ENCODE results near the genes PFDN5, PCBP2 and HOXC13.

DNA sequence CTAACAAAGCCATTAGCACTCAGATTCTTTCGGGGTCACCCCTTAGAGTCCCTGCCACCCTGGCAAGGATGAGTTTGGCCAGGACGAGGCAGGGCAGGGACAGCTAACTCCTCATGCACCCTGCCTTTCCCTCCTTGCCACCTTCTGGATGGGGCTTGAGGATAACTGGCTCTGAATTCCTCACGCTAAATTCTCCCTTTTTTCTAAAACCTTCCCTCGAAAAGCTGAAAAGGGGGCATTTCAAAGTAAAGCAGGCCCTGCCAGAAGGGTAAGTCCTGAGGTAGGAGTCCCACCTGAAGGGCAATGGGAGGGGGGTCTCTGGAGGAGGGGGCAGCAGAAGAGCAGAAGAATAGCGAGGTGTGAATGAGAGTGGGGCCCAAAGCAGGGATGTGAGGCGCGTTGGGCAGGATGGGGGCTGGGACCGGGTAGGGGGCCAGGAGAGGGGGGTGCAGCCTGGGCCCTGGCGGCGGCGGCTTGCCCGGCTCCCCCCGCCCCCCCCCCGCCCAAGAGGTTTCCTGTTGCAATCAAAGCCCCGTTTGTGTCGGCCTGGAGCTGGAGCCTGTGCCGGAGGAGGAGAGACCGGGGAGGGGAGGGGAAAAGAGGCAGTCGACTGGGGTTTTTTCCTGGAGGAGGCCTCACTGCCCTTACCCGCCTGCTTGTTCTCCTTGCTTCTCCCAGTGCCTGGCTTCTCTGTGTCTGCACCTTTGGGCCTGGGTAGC lies 8.8 kb downstream of the RARG start:
- PRO-cap = no peak

GRCh38 chr12:53236573-53236959 lies 4.6 kb upstream of the RARG start:
- PRO-cap = no peak

- PRO-cap = bidirectional peak, plus-strand start at chr12:53295497, minus-strand start at chr12:53295437
Observed at GRCh38 chr12:53295157-53295703, at the start of gene PFDN5. TSS of gene PFDN5 (plus strand) at chr12:53295542.

GRCh38 chr12:53427995-53428571 lies 4.4 kb downstream of the AMHR2 start:
- PRO-cap = no peak

- PRO-cap = unidirectional peak, plus-strand start at chr12:53451924; unidirectional peak, plus-strand start at chr12:53452105
Observed at GRCh38 chr12:53451870-53452170, at the start of gene PCBP2. TSS of gene PCBP2 (plus strand) at chr12:53452102.

GRCh38 chr12:53471091-53471412 lies 19.1 kb downstream of the PCBP2 start:
- PRO-cap = no peak

GRCh38 chr12:53484151-53485194 lies 14.8 kb downstream of the MAP3K12 start:
- PRO-cap = unidirectional peak, plus-strand start at chr12:53484388

DNA sequence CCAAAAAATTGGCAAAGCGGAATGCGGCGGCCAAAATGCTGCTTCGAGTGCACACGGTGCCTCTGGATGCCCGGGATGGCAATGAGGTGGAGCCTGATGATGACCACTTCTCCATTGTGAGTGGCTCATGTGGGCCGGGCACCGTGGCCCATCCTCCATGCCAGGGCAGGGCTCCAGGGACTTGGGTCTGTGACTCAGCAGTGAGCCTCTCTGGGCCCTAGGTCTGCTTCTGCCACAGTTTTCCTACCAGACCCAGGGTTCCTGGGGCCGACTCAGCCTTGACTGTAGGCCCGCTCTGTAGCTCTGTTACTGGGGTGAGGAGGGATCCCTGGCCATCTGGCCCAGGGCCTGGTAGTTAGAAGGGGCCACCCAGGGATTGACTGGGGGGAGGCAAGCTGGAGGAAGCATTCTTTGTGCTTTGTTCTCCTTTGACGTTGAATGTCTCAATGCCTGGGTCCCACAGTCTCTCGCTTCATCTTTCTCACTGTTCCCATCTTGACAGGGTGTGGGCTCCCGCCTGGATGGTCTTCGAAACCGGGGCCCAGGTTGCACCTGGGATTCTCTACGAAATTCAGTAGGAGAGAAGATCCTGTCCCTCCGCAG lies 2.0 kb downstream of the NPFF start:
- PRO-cap = no peak

DNA sequence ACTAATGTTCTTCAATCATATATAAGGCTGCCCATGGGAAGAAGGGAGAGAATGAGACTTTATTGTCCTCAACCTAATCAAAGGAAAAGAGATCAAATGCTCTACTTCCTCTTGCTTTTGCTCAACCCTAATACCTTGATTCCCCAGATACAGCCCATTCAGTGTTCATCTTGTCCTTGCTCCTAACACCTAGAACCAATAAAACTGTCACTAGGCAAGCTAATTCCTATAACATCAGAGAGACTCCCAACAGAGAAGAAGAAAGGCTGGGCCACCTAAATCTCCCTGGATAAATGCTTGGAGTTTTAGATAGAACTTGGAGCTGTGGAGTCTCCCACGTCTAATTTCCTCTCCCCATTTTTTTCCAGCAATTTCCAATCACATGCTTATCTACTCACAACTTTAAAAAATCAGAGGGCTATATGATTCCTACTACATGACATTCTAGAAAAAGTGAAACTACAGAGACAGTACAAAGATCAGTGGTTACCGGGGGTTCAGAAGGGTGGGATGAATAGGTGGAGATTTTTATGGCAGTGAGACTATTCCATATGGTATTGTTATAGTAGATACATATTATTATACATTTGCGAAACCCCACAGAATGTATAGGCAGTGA lies 35.7 kb downstream of the ATF7 start:
- PRO-cap = no peak

DNA sequence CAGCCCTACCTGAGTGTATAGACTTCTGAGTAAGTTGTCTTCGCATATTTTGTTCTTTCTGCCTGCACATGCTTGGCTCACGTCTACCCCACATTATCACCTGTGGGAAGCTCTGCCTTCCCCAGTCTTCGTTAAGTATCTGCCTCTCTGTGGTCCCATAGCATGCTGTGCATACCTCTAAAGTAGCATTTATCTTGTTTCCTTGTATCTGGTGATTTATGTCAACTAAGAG lies 19.4 kb downstream of the CALCOCO1 start:
- PRO-cap = no peak

DNA sequence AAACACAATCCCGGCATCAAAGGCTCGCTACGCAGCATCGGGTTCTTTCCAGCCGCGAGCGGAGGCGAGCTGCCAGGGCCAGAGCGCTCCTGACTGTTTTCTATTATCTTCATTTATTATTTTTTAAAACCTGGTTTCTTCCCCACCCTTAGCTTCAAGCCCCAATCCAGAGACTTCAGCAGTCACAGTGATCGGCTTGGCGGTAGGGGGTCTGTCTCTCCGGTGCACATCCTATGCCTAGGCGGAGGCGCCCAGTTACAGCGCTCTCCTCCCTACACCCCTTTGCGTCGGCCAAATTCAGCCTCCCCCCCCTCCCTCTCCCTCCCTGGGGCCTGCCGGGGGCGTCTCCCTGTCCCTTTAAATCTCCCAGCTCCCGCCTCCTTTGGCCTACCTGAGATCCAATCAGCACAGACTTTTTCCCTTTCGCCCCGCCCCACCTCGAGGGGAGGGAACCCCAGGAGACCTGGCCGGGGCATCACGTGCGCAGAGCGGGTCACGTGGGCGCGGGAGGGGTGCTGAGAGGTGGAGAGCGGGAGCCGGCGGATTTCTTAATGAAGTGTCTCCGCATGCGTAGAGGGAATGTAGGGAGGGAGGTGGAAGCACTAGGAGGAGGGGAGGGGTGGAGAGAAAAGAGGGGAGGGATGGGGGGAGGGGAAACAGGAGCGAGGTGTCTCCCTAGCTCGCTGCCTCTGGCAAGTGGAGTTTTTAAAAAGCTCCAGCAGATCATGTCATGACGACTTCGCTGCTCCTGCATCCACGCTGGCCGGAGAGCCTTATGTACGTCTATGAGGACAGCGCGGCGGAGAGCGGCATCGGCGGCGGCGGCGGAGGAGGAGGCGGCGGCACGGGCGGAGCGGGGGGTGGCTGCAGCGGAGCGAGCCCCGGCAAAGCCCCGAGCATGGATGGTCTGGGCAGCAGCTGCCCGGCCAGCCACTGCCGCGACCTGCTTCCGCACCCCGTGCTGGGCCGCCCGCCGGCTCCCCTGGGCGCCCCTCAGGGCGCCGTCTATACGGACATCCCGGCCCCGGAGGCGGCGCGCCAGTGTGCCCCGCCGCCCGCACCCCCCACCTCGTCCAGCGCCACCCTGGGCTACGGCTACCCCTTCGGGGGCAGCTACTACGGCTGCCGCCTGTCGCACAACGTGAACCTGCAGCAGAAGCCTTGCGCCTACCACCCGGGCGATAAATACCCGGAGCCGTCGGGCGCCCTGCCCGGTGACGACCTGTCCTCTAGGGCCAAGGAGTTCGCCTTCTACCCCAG lies at the start of gene HOXC13:
HOXC13 (plus strand) TSS at position 655 of the 1,260 bp plus-strand sequence.
- PRO-cap = no peak

- PRO-cap = no peak
Observed at GRCh38 chr12:53967220-53967499, 5.8 kb upstream of the HOXC11 start.

GRCh38 chr12:53974140-53975155 lies 1.5 kb downstream of the HOXC11 start:
- PRO-cap = no peak

DNA sequence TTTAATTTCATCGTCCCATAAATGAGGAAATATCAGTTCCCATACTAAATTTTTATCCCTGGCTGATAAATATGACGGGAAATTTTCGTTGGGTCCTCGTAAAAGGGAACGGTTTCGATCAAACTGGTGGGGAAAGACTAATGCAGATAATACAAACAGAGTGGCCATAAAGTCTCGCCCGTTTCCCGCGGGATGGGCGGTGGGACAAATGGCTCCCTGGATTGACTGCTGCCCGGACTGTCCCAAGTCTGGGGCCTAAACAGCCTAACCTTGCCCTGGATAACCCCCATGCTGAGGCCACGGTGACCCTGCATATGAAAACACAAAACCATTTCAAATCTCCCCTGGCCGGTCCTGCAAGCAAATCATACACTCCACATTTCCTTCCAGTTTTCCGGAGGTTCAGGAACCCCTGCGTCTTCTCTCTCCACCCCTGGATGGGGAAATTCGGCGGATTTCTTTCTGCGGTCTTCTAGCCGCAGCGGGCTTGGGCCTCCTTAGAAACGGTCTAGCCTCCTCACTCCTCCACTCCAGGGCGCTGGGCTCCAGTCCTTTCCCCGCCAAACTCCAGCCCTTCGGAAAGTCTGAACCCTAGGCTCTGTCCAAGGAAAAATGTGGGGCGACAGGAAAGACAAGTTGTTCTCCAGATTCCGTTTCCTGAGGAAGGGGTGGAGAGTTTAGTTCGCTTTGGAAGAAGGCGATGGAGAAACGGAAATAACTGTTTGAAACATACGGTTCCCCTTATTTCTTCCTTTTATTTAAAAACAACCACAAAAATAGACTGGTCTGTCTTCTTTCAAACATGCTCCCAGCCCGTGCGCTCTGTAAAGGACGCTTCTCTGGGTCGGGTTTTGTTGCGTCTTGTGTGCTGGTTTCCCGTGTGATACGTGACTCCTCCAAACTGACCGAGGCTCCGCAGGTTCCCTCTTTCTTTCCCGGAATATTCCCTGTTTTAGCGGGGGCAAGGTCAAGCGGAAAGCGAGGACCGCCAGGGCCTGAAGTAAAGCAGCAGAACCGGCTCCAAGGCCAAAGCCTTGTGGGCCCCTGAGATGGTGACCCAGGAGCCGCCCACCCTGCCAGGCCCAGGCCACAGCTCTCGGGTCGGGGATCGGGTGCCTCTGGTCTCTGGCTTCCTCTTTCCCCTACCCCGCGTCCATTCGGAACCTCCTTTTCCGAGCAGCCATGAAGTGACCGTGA lies 1.3 kb upstream of the HOXC10 start:
- PRO-cap = no peak

DNA sequence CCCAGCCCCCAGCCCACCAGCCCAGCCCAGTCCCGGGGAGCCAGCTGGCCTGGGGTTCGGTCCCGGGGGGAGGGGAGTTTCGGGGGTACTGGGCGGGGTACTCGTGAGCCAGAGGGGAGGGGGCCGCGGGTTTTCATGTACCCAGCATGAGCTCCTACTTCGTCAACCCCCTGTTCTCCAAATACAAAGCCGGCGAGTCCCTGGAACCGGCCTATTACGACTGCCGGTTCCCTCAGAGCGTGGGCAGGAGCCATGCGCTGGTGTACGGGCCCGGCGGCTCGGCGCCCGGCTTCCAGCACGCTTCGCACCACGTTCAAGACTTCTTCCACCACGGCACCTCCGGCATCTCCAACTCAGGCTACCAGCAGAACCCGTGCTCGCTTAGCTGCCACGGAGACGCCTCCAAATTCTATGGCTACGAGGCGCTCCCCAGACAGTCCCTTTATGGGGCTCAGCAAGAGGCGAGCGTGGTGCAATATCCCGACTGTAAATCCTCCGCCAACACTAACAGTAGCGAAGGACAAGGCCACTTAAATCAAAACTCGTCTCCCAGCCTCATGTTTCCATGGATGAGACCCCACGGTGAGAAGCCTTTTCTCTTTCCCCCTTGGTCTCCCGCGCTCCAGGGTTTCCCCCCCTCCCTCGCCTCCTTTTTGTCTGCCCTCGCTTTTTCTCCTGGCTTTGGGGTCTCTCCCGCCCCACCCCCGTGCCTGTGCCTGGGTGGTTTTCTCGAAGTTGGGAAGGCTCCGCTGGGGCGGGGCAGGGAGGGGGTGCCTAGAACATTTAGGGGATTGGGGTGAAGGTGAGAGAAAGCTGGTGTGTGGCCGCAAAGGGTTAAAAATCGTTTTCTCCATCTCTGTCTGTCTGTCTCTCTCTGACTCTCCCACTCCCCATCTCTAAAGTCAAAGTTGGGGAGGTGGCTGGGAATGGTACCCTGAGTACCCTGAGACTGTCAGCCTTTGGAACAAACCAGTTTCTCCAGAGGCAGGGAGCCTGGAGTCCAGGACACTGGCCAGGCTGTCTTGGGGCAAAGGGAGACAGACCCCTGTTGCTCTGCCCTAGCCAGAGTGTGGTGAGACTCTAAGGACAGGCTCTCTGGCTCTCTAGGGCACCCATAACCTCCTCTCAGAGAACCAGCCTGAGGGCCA lies 728 bp downstream of the HOXC8 start:
- PRO-cap = no peak

DNA sequence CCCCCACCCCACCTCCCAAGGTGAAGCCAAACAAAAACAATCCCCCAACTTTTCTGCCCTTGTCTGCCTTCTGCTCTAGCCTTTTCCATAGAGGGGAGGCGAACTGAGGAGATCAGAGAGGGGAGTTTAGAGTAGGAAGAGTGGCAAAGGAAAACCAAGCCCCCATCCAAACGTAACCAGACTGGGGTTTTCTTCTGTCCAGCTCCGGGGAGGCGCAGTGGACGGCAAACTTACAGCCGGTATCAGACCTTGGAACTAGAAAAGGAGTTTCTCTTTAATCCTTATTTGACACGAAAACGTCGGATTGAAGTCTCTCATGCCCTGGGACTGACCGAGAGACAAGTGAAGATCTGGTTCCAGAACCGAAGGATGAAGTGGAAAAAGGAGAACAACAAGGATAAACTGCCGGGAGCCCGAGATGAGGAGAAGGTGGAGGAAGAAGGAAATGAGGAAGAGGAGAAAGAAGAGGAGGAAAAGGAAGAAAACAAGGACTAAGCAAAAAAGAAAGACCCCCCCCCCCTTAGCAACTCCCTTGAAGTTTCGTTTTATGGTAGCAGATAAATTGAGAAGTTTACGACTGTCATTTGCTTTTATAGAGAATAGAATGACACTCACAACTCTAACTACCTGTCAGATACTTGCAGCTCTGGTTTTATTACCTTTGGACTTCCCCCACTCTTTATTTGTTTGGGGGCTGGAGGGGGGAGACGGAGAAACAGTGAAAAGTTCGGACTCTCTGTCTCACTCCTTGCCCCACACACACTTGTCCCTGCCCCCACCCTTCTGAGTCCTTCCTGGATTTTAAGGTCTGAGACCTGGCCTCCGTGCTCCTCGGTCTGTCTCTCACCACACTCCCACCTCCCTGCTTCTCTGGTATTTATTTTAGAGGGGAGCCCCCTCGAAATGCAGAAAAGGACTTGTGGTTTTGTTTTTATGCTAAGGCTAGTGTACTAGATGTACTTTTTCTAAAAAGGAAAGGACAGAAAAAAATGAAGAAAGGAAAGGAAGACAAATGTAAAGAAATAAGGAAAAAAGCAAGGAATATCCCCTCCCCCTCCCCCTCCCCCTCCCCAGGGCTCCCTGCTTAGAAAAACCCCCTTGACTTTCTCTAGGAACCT lies 2.5 kb downstream of the HOXC8 start:
- PRO-cap = no peak

DNA sequence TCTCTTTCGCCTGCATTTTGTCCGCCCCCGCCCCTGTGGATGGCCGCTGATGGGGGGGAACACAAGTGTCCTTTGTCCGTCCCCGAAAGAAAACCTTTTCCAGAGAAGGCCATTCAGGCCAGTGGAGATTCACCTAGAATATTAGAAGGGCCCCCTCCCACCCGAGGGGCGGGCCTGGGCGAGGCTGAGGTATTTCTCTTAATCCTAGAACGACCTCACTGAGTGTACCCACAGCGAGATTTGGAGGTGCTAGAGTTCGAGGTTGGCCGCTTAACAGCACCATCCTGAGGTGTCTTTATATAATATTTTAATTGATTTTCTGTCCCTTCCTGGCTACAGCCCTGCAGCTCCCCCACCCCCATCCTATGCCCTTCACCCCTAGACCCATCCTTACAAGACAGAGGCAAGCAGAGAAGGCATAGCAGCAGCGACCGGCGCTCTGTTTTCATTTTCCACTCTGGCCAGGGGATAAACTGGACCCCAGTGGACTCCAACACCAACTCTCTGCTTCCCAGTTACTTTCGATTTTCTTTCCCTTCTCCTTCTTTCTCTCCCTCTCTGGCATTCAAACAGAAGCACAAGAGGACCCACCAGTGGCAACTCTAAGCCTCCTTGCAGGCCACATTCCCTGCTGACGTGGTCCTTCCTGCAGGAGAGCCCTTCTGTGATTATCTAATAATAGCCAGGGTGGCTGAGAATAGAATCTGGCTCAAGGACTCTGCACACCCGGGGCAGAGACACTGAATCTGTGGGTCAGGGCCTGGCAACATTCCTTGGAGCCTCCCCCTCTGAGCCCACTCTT lies 8.5 kb upstream of the HOXC6 start:
- PRO-cap = no peak

DNA sequence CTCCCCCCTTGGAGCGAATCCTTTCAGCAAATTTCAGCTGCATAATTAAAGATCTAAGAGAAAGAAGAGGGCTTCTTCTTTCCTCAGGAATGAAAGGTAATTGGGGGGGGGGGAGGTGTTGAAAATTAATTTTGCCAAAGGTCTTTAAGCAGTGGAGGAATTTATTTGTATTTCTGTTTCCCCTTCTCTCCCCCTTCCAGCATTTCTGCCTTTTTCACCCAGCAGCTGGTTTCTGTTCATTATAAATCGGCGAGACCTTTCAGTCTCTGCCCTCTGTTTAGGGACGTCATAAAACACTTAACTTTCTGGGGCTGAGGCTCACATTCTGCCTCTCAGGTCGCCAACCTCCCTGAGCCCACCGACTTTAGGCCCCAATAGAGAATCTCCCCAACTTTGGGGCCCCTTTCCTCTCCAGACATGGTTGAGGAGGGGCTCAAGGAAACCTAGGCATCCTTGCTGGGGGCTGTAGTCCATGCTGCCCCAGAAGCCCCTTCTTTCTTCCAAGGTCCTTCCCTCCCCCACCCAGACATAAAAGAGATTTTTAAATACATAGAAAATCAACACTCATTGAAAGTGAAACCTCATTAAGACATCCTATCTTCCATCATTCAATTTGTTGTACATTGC lies 2.7 kb upstream of the HOXC6 start:
- PRO-cap = no peak

GRCh38 chr12:54037359-54038593 lies 4.9 kb downstream of the HOXC5 start:
- PRO-cap = no peak

DNA sequence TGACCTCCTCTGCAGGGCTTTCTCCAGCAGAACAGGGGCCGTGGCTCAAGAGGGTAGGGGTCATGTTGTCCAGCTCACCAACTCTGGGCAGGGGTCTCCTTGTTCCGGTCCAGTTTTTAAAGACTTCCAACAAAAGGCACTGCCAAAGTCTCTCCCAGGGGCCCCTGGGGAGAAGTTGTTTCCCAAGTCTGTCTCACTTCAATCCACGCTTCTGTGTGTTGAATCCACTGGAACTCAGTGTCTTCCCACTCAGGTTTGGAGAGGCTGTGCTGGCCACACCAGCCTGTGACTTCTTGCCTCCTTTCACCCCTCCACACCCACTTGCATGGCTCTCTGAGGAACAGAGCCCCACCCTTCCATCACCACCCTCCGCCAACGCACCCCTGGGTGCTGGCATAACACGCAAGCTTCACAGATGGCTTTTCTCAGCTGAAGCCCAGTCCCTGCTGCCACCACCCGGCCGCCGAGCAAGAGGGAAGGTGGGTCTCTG lies 41.8 kb downstream of the SMUG1 start:
- PRO-cap = no peak

Measured in jejunum (tissue), 1 donor.